Hair follicular keratinocyte (primary cell): ENCODE measurements around a stretch of chr10.

GRCh38 chr10:11958879-11959595, 83.6 kb downstream of the UPF2 start:
- RAMPAGE, long total RNA = no peak

DNA sequence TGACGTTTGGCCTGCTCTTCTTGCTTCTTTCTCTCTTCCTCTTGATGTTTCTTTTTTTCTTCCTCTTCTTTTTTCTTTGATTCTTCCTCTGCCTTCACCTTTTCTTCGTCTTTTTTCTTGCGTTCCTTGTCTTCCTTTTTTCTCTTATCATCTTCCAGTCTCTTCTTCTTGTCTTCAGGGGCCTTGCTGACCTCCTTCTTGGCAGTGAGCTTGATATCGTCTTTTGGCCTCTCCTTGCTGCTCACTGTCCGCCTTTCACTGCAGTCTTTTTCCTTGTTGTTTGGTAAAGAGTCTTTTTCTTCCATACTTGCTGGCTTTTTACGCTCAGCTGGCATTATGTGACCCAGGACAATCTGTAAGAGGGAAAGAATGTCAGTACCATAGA, 7.5 kb downstream of the UPF2 start:
- RAMPAGE, long total RNA = no peak

DNA sequence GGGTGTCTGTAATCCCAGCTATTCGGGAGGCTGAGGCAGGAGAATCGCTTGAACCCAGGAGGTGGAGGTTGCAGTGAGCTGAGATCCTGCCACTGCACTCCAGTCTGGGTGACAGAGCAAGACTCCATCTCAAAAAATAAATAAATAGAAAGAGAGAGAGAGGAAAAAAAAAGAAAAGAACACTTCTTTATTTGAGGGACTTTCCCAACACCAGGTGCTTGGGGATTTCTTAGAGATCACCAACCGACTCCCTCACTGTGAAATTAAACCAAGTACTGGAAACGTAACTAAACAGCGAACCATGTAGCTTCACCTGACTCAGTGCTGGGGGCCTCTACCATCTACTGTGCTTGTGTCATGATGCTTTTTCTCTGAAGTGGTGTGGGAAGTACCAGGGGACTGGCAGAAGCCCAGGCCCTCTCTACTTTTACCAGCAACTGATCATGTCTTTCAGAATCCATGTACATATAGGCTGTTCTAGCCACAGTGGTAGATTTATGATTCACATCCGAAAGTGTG, 6.9 kb upstream of the SEC61A2 start:
- RAMPAGE, long total RNA = no peak

- RAMPAGE, long total RNA = no peak
These were observed 45.8 kb downstream of the CDC123 start for GRCh38 chr10:12241522-12242384.

- RAMPAGE, long total RNA = no peak
These were observed 47.8 kb downstream of the CDC123 start for GRCh38 chr10:12243782-12244279.

DNA sequence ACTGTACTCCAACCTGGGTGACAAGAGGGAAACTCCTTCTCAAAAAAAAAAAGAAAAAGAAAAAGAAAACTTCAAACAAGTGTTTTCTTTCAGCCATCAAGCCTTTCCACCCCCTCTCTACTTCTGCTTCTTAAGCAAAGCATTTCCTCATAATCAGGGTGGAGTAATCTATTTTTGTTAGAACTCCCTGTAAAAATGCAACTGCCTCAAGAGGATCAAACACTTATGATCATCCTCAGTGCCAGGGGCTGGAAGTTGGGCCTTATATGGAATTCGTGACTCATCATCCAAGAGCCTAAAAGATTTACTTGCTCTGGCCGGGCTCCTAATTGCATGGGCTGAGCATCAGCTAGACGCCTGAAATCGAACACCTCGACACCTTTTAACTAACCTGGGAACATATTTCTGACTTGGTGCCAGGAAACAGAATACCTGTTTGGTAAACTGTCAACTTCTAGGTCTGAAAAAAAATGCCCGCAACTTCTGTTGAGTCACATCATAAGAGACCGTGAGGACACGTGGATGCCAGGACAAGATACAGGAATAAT, 74.9 kb downstream of the CDC123 start:
- RAMPAGE, long total RNA = no peak

DNA sequence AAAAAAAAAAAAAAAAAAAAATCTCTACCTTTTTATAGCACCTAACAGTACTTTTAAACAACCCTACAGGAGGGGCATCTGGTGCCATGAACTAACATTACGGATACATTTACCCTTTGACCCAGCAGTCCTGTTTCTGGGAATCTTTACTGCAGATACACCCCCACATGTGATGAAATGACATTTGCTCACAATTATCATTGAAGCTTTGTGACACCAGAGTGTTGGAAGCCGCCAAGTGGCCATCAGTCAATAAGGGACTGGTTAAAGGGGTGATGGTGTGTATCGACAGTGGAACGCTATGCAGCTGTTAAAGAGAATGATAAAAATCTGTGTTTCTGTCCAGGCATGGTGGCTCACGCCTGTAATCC, 107.4 kb downstream of the CAMK1D start:
- RAMPAGE, long total RNA = no peak

DNA sequence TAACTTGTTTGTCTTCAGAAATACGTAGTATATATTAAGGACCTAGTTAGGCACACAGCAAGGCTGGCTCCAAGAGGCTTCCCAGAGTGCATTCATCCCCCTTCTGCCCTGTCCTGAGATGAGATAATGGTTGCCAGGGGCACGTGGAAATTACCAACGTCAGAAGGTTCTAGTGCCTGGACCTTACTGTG, 181.8 kb downstream of the CAMK1D start:
- RAMPAGE, long total RNA = no peak

DNA sequence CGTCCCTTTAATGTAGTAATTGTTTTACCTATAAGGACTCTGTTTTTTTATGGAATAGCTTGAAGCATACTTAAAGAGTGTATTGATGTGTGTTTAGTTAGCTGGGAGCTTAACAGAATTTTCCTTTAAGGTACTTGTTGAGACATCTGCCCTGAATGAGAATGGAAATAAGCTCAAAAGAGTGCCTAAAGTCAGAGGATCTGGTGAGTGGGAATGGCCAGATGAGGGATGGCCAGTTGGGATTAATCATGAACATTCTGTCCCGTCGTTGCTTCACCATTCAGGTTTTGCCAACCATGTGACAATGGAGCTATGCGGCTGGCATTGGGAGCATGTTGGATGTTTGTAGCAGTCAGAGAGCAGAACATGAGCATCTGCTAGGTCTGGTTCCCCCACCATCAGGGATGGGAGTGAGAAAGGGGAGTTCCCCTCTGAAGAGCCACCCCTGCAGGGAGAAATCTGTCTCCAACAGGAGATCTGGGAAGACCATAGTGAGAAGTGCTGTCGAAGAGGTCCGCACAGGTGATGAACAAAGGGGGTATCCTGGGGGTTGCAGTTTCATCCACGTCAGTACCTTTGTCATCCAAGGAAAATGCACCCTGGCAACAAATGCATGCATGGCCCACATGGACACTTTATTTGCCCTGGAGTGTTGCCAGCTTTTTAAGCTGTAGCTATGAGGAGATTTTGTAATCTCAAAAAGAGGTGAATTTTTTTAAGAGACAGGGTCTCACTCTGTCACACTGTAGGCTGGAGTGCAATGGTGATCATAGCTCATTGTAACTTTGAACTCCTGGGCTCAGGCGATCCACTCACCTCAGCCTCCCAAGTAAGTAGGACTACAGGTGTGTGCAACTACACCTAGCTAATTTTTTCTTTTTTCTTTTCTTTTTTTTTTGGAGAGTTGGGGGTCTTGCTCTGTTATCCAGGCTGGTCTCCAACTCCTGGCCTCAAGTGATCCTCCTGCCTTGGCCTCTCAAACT, 190.2 kb downstream of the CAMK1D start:
- RAMPAGE, long total RNA = no peak

- RAMPAGE, long total RNA = no peak
These were observed 210.9 kb downstream of the CAMK1D start for GRCh38 chr10:12560146-12560747.

GRCh38 chr10:12590950-12591728, 241.8 kb downstream of the CAMK1D start:
- RAMPAGE, long total RNA = no peak

DNA sequence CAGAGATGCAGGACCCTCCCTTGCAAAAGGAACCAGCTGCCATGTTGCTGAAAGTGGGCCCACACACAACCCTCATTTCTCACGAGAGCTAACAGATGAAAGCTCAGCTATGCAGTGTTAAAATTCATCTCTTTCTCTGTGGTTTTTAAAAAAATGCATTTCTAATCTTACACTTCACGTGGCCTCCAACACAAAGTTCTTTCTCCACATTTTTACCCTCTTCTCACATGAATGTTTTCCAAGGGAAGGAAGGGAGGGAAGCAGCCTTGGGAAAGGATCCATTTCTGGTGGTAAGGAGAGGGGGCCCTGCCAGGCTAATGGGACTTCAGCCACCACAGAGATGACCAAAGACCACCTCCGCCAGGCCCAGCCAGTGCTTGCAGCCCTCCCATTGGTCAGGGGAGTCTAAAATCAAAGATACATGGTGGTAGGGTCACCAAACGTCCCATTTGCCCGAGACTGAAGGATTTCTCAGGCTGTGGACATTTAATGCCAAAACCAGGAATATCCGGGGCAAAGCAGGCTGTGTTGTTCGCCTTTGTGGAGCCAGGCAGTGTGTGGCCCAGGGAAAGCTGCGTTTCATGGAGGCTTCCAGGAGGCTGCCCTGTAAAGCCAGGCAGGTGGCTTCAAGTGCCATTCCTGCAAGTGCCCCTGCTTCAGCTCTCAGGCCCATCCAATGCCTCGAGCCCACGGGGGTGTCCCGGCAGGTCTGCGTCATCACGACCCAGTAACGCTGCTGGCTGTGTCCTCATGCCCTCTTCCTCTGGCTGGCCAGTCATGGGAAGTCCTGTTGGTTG, 171.3 kb downstream of the CCDC3 start:
- RAMPAGE, long total RNA = no peak

GRCh38 chr10:13139792-13140189, 21.6 kb upstream of the MCM10 start:
- RAMPAGE, long total RNA = no peak

- RAMPAGE, long total RNA = no peak
These were observed 27.6 kb downstream of the PHYH start for GRCh38 chr10:13272186-13272670.

DNA sequence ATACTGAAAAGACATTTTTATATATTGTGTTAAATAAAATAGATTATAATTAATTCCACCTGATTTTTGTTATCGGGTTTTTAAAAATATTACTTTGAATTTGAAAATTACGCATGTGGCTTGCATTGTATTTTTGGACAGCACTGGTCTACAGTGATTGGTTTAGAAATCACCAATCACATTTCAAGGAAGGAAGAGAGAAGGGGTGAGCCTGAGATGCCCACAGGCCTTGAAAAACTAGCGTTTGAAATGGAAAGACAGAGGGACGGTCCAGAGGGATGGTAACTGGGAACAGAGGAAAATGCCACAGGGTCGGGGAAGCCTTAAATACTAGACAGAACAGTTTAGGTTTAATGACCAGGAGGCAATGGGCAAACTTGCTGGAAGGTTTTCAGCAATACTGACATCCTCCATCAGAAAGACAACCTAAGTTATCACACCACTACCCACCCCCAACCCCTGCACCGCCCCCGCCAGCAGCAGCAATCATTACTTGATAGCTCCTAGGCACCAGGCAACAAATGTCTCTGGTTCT, 7.0 kb downstream of the SEPHS1 start:
- RAMPAGE, long total RNA = no peak

DNA sequence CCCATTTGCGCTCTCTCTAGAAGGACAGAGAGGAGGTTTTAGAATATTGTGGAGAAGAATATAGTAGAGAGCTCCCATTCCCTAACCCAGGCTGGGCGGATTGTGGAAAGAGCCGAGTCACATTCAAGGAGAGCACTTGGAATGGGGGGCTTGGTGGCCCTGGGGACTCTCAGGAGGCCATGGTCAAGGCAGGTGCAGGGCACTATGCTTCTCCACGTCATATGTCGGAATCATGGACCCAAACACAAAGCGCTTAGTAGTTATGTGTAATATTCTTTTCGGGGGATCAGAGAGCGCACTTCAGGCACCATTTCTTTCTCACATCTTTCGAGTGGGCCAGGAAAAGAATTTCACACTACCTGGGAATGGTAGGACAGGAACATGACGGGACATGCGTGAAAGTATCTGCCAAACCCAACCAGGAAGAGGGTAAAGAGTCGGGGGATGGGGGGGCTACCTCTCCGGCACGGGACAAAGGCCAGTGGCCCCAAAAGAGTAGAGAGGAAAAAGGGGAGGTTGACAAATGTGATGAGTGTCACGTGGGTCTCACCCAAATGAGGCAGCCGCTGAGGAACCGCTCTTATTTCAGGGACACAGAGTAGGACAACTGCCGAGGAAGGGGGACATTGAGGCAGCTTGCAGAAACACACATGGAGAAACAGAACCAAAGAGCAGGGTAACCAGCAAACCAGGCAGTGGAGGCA, 769 bp upstream of the BEND7 start:
- RAMPAGE, long total RNA = no peak

- RAMPAGE, long total RNA = no peak
These were observed 92.9 kb downstream of the PRPF18 start for GRCh38 chr10:13679660-13680101.

DNA sequence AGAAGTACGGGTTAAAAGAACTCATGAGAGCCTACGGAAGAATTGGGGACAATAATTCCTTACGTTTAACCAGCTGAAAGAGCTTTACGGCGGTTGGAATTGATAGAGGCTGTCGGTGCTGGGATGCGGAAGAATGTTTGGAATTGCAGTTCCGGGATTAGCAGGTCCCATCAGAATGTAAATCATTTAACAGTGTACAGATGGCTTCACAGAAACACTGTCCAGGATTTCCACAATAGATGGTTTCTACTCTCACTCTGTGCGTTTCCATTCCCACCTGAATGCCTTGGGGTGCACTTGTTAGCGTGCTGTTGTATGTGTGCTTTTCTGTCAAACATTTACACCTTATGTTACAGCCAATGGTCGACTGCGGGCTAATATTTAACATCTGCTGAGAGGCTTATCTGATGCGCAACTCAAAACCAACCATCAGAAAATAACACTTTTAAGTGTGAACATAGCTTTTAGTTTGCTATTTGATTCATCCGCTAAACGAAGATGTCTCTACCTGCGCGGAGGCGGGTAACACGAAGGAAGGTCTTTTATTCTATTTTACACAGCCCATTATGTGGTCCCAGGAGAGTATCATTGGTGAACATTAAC, 178.9 kb downstream of the PRPF18 start:
- RAMPAGE, long total RNA = no peak

DNA sequence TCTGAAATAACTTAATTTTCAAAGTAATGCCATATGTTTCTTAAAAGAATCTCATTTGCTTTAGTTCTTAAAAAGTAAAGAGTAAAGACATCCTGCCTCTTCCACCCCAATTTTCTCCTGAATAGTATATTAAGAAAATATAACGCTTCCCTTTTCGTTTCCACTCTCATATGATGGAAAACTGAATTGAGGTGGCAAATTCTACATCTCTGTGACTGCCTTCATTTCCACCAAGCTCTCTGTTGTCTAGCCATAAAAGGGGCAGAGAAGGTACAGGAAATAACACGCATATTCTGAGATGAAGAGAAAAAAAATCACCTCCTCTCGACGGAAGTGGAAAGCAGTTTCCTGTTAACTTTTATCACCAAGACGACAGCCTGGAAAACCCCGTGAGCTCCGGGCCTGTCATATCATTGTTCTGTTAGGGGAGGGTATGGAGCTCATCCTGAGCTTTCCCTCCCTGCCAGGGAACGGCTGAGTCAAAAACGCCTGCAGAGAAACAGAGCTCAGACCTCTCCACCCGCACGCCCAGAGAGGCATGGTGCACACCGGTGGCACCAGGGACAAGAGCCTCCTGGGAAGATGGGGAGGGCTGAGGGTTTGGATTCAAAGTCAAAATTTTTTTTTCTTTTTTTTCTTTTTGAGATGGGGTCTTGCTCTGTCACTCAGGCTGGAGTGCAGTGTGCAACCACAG, 200.2 kb downstream of the PRPF18 start:
- RAMPAGE, long total RNA = no peak

- RAMPAGE, long total RNA = no peak
These were observed 202.2 kb downstream of the PRPF18 start for GRCh38 chr10:13788876-13789438.